Measurements from ENCODE around the gene COQ4.

GRCh38 chr9:128180641-128181081, 10.7 kb downstream of the CIZ1 start:
- PRO-cap, 4 experiments = no peak in any of the 4 experiments
- RAMPAGE, long total RNA, 2 experiments = no peak in any of the 2 experiments
- RRBS = no CpG with 5 or more reads among the region's 4 CpGs

GRCh38 chr9:128254041-128254896, 21.5 kb downstream of the GOLGA2 start:
- PRO-cap, 4 experiments = no peak in any of the 4 experiments
- RAMPAGE, long total RNA, 2 experiments = no peak in any of the 2 experiments
- RRBS = 94% methylated on average over 1 of the region's 29 CpGs

DNA sequence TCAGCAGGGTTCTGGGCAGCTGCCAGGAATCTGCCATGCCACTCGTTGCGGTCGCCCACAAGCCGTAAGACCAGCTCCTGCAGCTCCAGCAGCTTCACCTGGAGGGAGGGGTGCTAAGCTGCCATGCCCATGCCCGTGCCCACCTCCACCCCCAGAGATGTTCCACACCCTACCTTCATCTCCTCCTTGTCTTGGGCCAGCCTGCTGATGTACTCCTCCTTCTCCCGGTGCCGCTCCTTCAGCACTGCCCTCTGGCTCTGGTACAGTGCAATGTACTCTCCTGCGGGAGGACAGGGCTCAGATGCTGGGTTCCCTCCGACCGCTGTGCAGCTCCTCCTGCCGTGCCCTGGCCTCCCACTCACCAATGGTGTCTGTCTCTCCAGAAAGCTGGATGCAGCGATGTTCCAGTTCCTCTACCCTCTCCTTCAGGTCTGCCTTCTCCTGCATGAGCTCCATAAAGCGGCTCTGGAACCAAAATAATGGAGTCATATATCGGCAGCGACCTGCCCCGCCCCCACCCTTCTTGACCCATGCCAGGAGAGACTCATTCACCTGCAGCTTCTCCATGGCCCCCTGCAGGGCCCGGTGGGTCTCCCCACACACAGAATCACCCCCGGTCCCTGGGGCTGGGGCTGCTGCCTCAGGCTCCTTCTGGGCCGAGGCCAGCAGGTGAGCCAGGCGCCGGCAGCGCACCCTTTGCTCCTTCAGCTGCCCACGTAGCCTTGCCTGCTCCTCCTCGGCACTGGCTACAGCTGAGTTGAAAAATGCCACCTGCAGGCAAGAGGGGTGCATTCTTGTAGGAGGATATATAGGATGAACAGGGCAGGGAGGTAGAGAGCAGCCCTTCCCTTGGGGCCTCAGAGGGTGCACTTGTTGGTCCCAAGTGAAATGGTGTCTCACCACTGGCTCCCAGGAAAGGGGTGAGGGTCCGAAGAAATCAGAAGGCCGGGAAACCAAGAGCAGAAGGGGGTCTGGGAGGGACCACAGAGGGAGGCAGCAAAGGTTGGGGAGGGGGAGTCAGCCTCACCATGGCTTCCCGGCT, 18.1 kb downstream of the GOLGA2 start:
- PRO-cap, 4 experiments = no peak in any of the 4 experiments
- RAMPAGE, long total RNA, 2 experiments = no peak in any of the 2 experiments
- RRBS = 43% methylated on average over 2 of the region's 27 CpGs

GRCh38 chr9:128322304-128323307, at the start of gene COQ4:
Gene COQ4, plus strand, starts transcription at chr9:128322839.
- PRO-cap, 4 experiments = peak in 4 of 4 experiments; most common plus-strand start chr9:128322836 (in 4); most common minus-strand start chr9:128322437 (in 4)
- RAMPAGE, long total RNA, 2 experiments = start-site peak on the minus strand in 1 of 2 experiments, at chr9:128322419-128322437 at its widest, 126 reads per replicate
- RRBS = 3% methylated on average over 21 of the region's 94 CpGs

GRCh38 chr9:128325246-128326222, 2.9 kb downstream of the COQ4 start:
- PRO-cap, 4 experiments = no peak in any of the 4 experiments
- RAMPAGE, long total RNA, 2 experiments = no peak in any of the 2 experiments
- RRBS = 88% methylated on average over 4 of the region's 19 CpGs

DNA sequence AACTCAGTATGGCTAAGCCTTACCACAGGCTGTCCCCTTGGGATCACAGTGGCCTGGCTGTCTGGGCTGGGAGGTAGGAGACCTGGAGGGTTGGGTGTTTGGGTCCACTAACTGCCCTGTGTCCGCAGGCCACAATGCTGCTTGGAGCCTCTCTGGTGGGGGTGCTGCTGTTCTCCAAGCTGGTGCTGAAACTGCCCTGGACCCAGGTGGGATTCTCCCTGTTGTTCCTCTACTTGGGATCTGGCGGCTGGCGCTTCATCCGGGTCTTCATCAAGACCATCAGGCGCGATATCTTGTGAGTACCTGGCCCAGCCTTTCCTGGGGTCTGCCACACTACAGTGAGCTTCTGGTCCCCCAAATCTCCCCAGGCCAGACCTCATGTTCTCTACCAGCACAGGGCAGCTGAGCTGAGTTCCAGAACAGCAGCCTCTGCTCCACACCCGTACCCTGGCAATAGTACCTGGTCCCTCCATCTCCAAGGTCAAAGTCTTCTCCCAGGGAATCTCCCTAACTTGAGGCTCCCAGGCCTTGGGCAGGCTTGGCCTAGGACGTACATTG, 2.8 kb downstream of the SLC27A4 start:
- PRO-cap, 4 experiments = no peak in any of the 4 experiments
- RAMPAGE, long total RNA, 2 experiments = no peak in any of the 2 experiments
- RRBS = no CpG with 5 or more reads among the region's 8 CpGs

DNA sequence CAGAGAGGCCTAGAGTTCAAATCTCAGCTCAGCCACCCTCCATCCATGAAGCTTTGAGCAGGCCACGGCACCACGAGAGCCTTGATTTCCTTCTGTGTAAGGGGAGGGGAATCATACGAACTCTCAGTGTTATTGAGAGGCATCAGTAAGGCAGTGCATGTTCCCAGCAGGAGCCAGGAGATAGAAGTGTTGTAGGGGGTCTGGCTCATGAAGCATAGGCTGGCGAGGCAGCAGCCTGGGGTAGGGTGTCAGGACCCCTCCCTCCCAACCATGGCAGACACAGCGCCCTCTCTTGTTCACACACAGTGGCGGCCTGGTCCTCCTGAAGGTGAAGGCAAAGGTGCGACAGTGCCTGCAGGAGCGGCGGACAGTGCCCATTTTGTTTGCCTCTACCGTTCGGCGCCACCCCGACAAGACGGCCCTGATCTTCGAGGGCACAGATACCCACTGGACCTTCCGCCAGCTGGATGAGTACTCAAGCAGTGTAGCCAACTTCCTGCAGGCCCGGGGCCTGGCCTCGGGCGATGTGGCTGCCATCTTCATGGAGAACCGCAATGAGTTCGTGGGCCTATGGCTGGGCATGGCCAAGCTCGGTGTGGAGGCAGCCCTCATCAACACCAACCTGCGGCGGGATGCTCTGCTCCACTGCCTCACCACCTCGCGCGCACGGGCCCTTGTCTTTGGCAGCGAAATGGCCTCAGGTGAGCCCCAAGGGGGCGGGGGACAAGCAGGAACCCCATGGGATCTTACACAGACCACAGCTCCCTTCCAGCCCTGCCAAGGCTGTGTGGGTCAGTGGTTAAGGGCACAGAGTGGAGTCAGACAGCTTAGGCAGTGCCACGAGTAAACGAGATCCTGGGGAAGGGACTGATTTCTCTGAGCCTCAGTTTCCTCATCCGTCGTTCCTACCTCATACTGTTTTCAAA, 4.8 kb downstream of the SLC27A4 start:
- PRO-cap, 4 experiments = no peak in any of the 4 experiments
- RAMPAGE, long total RNA, 2 experiments = start-site peak on the plus strand in 1 of 2 experiments, centred at positions 376 to 619 of the sequence, 5 to 6 reads per replicate
- RRBS = no CpG with 5 or more reads among the region's 34 CpGs

DNA sequence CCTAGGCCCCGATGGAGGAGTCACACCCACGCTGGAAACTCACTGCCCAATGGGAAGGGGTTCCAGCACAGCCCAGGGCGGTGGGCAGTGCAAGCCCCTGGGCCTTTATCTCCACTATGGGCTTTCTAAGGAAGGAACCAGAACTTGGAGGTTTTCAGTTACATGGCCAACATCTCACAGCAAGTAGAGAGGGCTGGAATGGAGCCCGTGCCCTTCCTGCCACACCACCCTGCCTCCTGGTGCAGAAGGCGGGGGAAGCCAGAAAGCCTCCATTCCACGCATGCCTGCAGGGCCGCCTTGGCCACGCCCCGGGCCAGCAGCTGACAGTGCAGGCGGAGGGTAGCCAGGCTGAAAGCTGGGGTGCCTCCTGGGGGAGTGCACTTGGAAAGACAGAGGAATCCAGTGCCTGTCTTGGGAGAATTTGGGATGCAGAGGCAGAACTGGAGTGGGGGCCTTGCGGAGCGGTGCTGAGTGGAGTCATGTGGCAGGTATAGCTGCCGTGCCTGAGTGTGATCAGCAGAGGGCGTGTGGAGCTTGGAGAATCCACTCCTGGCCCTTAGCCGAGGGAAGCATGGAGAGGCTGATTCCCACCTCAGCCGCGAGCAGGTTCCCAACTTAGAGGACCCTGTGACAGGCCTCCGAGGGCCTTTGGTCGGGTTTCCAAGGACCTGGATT, 9.2 kb upstream of the URM1 start:
- PRO-cap, 4 experiments = peak in 2 of 4 experiments; most common plus-strand start position 326 of the sequence (in 2); most common minus-strand start position 231 of the sequence (in 1)
- RAMPAGE, long total RNA, 2 experiments = no peak in any of the 2 experiments
- RRBS = no CpG with 5 or more reads among the region's 19 CpGs

DNA sequence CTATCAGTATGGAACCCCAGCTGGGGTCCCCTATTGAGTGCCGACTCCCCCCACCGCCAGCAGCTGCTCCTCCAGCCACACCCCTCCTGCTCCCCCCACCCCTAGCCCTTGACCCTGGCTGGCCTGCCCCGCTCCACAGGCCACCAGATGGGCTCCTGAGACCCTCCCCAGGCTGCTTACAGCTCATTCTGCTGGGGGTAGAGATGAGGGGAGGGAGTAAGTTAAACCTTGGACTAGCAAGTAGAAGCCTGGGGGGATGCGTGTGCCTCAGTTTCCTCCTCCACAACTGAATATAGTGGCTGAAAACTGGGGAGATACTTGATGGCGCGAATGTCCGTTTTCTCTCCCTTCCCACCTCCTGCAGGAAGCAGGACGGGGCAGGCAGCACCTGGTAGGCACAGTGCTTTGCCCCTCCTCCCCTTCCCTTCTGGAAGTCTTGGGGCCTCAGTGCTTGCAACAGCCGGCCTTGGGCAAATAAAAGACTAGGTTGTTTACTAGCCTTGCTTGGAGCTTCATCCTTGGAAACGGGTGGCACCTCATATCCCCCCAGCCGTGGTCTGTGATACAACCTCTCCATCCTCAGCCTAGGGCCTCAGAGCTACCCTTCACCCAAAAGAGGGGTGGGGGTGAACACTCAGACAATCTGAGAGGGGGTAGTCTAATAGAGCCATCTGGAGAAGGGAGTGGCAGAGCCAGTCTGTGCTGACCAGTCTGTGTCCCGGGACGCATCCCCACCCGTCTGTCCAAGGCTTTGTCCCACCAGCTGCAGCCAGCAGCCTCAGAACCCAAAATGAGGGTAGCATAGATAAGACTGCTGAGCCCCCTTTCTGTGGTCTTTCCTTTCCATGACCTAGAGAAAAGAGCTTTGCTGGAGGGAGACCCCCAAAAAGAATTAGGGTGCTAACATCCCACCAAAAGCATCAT, 19.3 kb downstream of the URM1 start:
- PRO-cap, 4 experiments = no peak in any of the 4 experiments
- RAMPAGE, long total RNA, 2 experiments = no peak in any of the 2 experiments
- RRBS = no CpG with 5 or more reads among the region's 14 CpGs

DNA sequence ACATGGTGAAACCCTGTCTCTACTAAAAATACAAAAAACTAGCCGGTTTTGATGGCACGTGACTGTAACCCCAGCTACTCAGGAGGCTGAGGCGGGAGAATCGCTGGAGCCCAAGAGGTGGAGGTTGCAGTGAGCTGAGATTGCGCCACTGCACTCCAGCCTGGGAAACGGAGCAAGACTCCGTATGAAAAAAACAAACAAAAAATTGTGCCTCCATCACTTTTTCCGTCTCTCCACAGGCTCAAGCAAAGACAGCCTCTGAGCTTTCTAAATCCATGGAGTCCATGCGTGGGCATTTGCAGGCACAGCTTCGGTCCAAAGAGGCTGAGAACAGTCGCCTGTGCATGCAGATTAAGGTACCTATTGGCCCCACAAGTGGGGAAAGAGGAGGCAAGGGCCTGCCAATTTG, 20.8 kb upstream of the GLE1 start:
- PRO-cap, 4 experiments = no peak in any of the 4 experiments
- RAMPAGE, long total RNA, 2 experiments = no peak in any of the 2 experiments
- RRBS = no CpG with 5 or more reads among the region's 11 CpGs

DNA sequence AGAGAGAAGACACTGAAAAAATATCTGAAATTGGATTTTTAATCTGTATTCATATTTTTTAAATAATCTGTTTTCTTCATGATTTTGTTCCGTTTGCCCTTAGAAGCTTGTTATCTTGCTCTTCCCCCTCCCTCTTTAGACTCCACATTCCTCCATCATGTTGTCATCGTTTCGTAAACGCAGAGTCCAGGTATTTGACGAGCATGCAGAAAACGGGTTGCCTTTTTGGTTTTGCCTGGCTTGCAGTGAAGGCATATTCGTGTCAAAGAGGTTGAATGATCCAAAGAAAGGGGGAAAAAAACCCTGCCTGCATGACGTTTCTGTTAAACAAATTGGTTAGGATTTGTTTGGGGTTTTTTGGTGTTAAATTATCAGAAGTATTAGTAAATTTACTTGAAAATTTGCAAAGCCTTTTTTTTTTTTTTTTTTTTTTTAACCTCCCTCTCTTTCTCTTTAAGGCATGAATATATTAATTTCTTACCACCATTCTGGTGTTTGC, 2.9 kb downstream of the SPTAN1 start:
- PRO-cap, 4 experiments = peak in 1 of 4 experiments; most common plus-strand start position 222 of the sequence (in 1); most common minus-strand start position 137 of the sequence (in 1)
- RAMPAGE, long total RNA, 2 experiments = no peak in any of the 2 experiments
- RRBS = no CpG with 5 or more reads among the region's 8 CpGs

GRCh38 chr9:128574344-128575018, 22.1 kb downstream of the SPTAN1 start:
- PRO-cap, 4 experiments = no peak in any of the 4 experiments
- RAMPAGE, long total RNA, 2 experiments = start-site peak on the plus strand in 1 of 2 experiments, at chr9:128574349-128574813 at its widest, 24 reads per replicate
- RRBS = no CpG with 5 or more reads among the region's 9 CpGs

- PRO-cap, 4 experiments = no peak in any of the 4 experiments
- RAMPAGE, long total RNA, 2 experiments = no peak in any of the 2 experiments
- RRBS = no CpG with 5 or more reads among the region's 11 CpGs
Measured at GRCh38 chr9:128577025-128577771, 24.8 kb downstream of the SPTAN1 start.

- PRO-cap, 4 experiments = no peak in any of the 4 experiments
- RAMPAGE, long total RNA, 2 experiments = no peak in any of the 2 experiments
- RRBS = 90% methylated on average over 2 of the region's 13 CpGs
Measured at GRCh38 chr9:128793270-128794292, 6.5 kb downstream of the TBC1D13 start.

DNA sequence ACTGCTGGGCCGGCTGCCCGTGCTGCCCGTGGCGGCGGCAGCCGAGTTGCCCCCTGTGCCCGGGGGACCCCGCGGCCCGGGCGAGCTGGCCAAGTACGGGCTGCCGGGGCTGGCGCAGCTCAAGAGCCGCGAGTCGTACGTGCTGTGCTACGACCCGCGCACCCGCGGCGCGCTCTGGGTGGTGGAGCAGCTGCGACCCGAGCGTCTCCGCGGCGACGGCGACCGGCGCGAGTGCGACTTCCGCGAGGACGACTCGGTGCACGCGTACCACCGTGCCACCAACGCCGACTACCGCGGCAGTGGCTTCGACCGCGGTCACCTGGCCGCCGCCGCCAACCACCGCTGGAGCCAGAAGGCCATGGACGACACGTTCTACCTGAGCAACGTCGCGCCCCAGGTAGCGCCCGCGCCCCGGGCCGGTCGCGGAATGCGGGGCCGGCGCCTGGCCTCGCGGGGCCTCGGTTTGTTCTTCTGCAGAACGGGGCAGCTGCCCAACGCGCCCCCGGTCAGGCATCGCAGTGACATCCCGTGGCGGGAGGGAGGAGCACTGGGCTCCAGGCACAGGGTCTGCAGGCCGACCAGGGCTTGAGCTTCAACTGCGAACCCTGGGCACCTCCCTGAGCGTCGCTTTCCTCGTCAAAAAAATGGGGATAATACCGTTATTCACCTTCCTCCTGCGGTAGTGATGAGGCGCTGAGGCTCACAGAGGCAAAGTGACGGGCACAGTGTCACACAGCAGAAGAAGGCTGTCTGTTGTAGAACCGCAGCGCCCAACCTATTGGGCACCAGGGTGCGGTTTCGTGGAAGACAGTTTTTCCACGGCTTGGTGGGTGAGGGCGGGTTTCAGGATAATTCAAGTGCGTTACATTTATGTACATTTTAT, 730 bp downstream of the ENDOG start:
- PRO-cap, 4 experiments = peak in 4 of 4 experiments; most common minus-strand start position 176 of the sequence (in 4)
- RAMPAGE, long total RNA, 2 experiments = no peak in any of the 2 experiments
- RRBS = 3% methylated on average over 22 of the region's 96 CpGs

DNA sequence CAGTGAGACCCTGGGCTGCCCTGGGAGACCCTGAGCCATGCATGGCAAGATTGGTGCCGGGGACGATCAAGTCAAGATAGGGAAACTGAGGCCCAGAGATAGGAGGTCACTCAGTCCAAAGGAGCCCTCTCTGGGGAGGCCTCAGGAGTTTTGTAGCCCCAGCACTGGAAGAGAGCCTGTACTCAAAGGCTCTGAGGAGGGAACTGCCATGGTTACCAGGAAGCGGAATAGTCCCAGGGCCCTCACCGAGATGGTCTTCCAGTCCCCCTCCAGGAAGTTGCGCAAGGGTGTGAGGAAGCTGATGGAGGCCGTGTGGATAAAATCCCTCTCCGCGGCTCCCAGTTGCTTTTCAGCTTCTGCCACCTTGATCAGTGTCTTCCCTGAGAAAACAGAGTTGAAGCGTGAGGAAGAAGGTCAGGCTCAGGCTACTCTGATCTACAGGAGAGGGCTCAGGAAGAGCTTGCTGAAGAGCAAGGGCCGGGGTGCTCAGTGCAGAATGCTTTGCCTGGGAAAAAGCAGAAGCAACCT, 13.5 kb downstream of the SH3GLB2 start:
- PRO-cap, 4 experiments = no peak in any of the 4 experiments
- RAMPAGE, long total RNA, 2 experiments = no peak in any of the 2 experiments
- RRBS = 100% methylated on average over 1 of the region's 10 CpGs

DNA sequence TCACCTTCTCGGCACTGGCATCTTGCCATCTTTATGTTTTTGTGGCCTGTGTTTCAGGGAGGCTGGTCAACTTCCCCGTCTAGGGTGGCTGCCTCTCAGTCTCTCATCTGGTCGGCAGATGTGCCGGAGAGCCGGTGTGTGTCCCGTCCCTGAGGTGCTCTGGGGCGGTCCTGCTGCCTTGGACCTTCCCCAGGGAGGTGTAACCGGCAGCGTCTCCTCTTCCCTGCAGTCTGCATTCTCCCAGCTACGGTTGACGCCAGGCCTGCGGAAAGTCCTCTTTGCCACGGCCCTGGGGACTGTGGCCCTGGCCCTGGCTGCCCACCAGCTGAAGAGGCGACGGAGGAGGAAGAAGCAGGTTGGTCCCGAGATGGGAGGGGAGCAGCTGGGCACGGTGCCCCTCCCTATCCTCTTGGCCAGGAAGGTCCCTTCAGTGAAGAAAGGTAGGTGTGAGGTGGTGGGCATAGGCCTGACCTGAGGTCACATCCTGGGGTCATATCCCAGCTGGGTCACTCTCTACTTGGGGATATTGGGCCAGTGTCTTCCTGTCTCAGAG, 5.7 kb downstream of the MIGA2 start:
- PRO-cap, 4 experiments = no peak in any of the 4 experiments
- RAMPAGE, long total RNA, 2 experiments = no peak in any of the 2 experiments
- RRBS = 91% methylated on average over 4 of the region's 17 CpGs

- PRO-cap, 4 experiments = peak in 4 of 4 experiments; most common plus-strand start chr9:129140857 (in 3); most common minus-strand start chr9:129140741 (in 3)
- RAMPAGE, long total RNA, 2 experiments = no peak in any of the 2 experiments
- RRBS = no CpG with 5 or more reads among the region's 9 CpGs
Measured at GRCh38 chr9:129140479-129141335, 29.5 kb downstream of the PTPA start.

GRCh38 chr9:129172398-129173409, 5.4 kb downstream of the IER5L start:
- PRO-cap, 4 experiments = peak in 1 of 4 experiments; most common plus-strand start chr9:129173114 (in 1); most common minus-strand start chr9:129173010 (in 1)
- RAMPAGE, long total RNA, 2 experiments = no peak in any of the 2 experiments
- RRBS = no CpG with 5 or more reads among the region's 15 CpGs

- PRO-cap, 4 experiments = no peak in any of the 4 experiments
- RAMPAGE, long total RNA, 2 experiments = no peak in any of the 2 experiments
- RRBS = 4% methylated on average over 1 of the region's 8 CpGs
Measured at GRCh38 chr9:129183941-129184412, 5.9 kb upstream of the IER5L start.

All from uterus (tissue), 7 donors.